Penis (tissue), 1 donor: Measurements from ENCODE around the gene RALGPS2.

- PRO-cap, result no peak
Measured at GRCh38 chr1:178575830-178576378, 63.0 kb downstream of the TEX35 start.

DNA sequence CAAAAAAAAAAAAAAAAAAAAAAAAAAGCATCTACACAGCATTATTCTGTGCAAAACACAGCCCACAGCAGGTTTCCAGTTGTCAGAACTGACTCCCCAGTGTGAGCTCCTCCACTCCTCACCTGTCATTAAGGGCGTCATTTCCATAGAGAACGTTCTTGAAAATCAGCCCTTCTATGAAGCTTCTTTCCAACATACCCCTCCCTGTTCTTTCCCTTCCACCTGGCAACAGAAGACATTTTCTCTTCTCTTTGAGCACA is 92.8 kb downstream of the TEX35 start:
- PRO-cap, result no peak

DNA sequence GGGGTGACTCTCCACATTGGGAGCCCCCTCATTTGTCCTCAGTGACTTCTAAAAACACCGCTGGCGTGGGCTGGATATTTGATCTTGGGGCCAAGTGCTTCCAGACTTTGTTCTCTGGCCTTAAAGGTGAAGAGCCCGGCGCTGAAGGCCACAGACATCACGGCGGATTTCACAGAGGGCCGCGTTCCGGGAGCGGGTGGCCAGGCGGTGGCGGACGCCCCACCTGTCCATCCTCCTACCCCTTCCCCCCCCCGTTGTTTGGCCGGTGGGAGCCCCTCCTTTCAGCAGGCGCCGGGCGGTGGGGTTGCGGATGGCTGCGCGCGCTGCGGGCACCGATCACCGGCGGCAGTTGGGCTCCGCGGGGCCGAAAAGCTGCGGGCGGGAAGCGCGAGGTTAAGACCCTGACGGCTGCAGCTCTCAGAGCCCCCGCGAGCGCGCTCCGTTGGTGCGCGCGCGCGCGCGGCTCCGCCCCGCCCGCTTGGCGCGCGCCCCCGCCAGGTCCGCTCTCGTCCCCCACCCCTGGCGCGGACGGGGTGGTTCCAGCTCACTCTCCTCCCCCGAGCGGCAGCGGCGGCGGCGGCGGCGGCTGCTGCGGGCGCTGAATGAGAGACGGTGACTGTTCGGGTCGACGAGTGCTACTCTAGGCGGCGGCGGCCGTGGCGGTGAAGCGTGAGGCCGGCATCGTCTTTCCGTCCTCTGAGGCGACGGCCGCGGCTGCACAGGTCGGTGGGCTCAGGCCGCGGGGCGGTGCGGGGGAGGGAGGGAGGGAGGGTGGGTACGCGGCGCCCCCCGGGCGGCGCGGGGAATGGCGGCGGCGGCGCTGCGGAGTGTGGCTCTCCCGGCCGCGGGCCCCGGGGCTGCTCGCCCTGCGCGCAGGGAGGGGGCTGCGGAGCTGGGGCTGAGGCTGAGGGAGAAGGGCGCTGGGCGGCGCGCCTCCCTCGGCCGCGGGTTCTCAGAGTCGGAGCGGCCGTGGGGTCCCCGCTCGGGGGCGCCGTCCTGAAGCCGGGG is at the start of gene RALGPS2:
Gene RALGPS2 (plus strand): TSS at position 547 of the 1,008 bp plus-strand sequence.
- PRO-cap, result unidirectional peak, plus-strand start at position 287 of the sequence; bidirectional peak, plus-strand start at position 571 of the sequence, minus-strand start at position 480 of the sequence

GRCh38 chr1:178937440-178938267 is 66.8 kb upstream of the ANGPTL1 start:
- PRO-cap, result no peak

- PRO-cap, result no peak
Measured at GRCh38 chr1:179034610-179035158, 9.0 kb downstream of the FAM20B start.

- PRO-cap, result no peak
Measured at GRCh38 chr1:179082272-179082384, 258 bp downstream of the TOR3A start.

DNA sequence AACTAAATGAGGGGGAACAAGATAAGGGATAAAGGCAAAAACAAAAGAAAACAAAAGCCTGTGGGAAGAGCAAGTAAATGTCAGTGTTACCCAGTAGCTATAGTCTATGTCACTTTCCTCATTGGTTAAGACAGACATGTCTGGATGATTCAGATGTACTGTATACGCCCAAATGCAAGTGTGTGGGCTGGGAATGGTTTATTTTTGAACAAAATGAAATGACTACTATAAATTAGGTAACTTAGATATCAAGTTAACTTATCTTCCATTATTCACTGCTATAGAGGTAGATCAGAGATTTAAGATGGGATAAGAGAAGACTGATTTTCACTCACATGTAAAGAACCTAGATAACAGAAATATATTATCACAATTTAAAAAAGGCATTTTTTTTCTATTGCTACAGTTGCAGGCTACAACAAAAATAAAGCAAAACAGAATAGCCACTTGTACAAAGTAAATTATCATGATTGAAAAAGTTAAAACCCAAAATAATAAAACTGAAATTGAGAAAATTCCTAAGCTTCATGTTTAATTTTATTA is 60.1 kb downstream of the TOR3A start:
- PRO-cap, result no peak

DNA sequence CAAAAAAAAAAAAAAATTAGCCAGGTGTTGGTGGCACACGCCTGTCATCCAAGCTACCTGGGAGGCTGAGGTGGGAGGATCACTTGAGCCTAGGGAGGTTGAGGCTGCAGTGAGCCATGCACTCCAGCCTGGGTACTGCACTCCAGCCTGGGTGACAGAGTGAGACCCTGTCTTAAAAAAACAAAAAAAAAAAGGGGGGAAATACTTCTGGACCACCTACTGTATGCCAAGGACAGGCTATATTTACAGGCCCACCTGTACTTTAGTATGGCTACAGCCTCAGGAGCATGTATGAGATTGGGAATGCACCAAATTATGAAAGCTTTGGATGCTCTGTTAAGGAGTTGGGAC is 49.6 kb downstream of the ABL2 start:
- PRO-cap, result no peak

- PRO-cap, result no peak
Measured at GRCh38 chr1:179845632-179846622, 31.7 kb downstream of the TOR1AIP2 start.

DNA sequence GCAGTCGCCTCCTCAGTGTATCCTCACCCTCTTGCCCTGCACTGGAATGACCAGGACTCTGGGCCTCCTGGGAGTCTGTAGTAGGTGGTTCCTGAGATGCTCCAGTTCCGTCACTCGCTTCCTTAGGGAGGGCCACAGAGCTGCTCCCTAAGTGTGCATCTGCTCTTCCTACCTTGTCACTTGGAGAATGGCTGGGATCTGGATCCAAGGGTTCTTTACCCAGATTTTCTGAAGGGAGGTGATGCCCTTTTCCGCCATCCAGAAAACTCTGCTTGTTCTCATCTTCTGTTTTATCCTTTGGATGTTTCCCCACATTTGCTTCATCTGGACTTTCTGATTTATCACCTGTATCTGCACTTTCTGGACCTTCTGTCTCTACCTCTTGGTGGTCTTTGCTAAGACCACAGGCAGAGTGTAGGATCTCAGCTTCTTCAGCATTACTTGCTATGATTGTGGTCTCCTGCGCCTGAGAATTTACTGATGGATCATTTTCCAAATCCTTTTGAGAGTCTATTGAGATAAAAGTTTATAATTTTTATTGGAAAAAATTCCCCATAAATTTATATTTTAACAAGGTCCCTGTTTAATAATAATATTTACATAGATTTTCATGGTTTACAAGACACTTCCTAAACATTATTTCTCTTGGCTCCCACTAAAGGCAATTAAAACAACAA is 26.6 kb downstream of the TOR1AIP2 start:
- PRO-cap, result no peak

- PRO-cap, result no peak
Measured at GRCh38 chr1:179922391-179922883, 32.2 kb upstream of the CEP350 start.

DNA sequence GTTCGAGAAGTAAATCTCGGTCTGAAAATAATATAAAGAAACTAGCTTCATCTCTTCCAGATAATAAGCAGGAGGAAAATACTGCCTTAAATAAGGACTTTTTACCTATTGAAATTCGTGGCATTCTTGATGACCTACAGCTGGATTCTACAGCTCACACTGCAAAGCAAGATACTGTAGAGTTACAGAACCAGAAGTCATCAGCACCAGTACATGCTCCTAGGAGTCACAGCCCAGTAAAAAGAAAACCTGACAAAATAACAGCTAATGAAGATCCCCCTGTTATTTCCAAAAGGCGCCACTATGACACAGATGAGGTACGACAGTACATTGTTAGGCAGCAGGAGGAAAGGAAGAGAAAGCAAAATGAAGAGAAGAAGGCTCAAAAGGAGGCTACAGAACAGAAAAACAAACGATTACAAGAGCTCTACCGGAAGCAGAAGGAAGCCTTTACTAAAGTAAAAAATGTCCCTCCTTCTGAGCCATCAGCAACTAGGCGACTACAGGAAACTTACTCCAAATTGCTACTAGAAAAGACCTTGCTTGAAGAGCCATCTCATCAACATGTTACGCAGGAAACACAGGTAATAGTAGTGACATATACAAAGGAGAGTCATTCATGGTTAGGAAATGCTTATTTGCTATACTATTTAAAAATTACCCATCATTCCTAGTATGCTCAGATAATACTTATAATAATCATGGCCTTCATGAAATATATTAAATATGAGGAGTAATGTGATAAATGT is 59.5 kb downstream of the CEP350 start:
- PRO-cap, result no peak

- PRO-cap, result no peak
Measured at GRCh38 chr1:180042790-180043542, 88.4 kb downstream of the CEP350 start.

DNA sequence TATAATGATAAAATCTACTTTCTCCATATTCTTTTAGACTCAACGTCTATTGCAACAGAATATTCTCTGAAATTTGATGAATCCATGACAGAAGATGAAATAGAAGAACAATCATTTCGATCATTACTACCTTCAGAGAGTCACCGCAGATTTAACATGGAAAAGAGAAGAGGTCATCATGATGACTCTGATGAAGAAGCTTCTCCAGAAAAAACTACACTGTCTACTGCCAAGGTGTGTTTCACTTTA is 98.2 kb downstream of the CEP350 start:
- PRO-cap, result no peak

- PRO-cap, result no peak
Measured at GRCh38 chr1:180131422-180132099, 23.1 kb upstream of the QSOX1 start.

GRCh38 chr1:180167902-180168689 is 13.4 kb downstream of the QSOX1 start:
- PRO-cap, result no peak

- PRO-cap, result no peak
Measured at GRCh38 chr1:180199469-180200328, 30.4 kb upstream of the LHX4 start.

DNA sequence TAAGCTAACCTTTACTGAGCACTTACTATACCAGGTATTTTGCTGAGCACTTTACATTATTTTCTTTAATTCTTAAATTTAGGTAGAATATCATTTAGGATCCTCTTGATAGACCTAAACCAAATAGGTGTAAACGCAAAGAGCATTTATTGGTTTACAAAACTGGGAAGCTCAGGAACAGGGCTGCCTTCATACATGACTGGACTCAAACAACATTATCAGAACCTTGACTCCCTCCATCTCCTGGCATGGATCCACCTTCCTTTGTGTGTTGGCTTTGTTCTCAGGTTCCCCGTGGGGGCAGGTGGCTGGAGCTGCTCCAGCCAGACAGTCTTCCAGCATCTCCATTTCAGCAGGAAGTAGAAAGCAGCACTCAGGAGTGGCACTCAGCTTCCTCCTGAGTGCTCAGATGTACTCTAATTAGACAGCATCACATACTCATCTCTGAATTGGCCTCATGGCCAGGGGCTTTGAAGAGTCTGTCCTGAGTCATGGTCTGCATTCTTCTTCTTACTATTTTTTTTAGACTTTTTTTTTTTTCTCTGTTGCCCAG is 45.3 kb upstream of the XPR1 start:
- PRO-cap, result no peak

DNA sequence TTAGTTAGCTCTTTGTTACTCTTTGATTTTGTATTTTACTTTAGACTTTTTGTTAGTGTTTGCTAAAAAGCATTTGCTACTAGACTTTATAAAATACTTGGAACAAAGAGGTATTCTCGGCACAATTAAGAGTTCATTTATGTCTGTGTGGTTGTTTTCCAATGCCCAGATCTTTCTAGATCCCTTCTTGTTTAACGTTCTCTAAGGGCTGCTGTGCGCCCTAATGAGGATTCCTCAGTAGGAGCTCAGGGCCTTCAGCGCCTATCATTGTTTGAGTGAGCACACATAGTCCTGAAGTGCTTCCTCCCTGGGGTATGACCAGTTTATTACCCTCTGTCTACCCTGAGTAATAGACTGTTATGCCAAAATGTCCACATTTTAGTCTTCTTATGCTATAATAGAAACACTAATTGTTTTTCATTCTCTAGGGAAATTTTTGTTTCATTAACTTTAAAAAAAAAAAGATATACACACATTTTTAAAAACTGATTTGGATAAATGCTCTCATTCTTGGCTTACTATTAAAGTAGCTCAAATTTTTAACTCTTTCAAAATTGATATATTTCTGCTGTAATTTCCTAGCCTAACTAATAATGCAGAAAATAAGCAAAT is 69.8 kb upstream of the KIAA1614 start:
- PRO-cap, result no peak

- PRO-cap, result no peak
Measured at GRCh38 chr1:180935460-180936034, 22.9 kb downstream of the KIAA1614 start.